Subcutaneous adipose tissue (tissue), 3 donors: ENCODE measurements around a stretch of chr17.

DNA sequence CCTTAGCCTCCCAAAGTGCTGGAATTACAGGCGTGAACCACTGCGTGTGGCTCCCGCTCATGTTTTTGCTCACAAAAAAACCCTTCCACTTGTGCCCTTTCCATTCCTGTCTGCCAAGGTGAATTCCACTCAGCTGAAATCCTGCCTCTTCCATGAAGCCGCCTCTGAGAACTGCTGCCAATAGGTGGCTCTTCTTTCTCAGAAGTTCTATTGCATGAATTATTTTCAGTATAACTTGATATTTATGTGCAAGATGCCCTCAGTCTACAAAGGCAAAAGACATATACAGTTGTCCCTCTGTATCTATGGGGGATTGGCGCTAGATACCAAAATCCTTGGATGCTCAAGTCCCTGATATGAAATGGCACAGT is 8.1 kb upstream of the RNF157 start:
- PRO-cap = no peak
- RAMPAGE, long total RNA, 3 experiments = no peak in any of the 3 experiments

GRCh38 chr17:76271113-76271603 is 6.0 kb downstream of the UBALD2 start:
- PRO-cap = no peak
- RAMPAGE, long total RNA, 3 experiments = no peak in any of the 3 experiments

GRCh38 chr17:76274238-76274870 is 9.2 kb downstream of the UBALD2 start:
- PRO-cap = no peak
- RAMPAGE, long total RNA, 3 experiments = no peak in any of the 3 experiments

- PRO-cap = no peak
- RAMPAGE, long total RNA, 3 experiments = no peak in any of the 3 experiments
Observed at GRCh38 chr17:76274936-76275481, 9.9 kb downstream of the UBALD2 start.

DNA sequence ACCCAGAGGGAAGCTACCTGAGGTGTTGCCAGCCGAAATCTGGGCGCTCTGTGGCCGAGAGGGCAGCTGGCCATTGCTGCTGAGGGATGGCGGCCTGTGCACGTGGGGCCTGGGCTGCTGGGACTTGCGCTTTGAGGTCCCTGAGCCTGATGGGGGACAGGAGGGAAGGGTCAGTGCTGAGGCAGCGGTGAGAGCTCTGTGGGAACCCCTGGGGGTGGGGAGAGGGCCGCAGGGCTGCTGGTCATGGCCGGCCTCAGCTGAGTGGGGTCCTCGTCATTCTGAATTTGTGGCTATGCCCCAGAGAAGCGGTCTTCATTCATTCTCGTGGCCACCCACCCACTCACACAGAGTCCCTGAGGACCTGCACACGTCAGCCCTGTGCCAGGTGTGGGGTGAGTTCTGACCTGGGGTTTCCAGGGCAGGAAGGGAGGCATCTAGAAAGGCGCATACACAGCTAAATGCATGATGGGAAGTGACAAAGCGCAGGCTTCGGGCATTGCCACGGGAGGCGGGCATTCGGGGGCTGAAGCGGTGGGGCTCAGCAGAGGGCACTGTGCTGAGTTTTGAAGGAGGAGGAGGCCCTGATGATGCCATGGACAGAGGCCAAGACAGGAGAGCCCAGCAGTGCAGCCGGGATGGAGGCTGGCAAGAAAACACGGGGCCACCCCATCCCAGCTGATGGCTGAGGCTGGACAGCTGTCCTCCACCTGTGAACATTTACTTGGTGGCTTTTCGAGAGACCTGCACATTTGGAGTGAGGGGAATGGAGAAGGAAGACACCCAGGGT is 10.8 kb downstream of the UBALD2 start:
- PRO-cap = no peak
- RAMPAGE, long total RNA, 3 experiments = no peak in any of the 3 experiments

DNA sequence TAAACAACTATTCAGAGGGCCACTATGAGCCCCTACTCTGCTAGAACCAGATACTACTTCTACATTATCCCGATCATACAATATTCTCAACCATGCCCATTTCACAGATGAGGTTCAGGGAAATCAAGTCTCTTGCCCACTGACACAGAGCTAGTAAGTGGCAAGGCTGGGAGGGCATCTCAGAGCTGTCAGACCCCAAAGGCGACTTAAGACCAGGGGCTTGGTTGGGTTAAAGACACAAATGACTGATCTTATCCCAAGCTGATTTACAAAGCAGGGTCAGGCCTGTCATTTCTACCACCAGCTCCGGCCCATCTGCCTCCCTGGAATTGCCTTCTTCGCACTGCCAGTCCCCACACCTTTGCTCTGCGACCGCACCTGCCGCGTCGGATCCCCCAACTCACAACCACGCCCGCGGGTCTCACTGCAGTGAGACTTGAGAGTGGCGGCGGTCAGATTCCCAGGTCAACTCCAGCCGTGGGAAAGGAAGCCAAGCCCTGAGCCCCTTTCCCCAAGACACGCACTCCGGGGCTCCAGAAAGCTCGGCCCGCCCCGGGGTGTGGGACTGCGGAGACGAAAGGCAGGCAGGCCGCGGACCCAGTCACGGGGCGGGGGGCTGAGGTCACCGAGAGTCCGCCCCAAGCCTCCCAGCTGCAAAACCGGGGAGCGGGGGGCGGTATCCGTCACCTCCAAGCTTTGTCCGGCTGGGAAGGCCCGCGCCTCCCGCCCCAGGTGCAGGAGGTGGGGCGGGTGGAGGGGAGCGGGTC is 831 bp downstream of the PRPSAP1 start:
- PRO-cap = no peak
- RAMPAGE, long total RNA, 3 experiments = no peak in any of the 3 experiments

- PRO-cap = no peak
- RAMPAGE, long total RNA, 3 experiments = no peak in any of the 3 experiments
Observed at GRCh38 chr17:76361795-76362283, 8.1 kb upstream of the PRPSAP1 start.

DNA sequence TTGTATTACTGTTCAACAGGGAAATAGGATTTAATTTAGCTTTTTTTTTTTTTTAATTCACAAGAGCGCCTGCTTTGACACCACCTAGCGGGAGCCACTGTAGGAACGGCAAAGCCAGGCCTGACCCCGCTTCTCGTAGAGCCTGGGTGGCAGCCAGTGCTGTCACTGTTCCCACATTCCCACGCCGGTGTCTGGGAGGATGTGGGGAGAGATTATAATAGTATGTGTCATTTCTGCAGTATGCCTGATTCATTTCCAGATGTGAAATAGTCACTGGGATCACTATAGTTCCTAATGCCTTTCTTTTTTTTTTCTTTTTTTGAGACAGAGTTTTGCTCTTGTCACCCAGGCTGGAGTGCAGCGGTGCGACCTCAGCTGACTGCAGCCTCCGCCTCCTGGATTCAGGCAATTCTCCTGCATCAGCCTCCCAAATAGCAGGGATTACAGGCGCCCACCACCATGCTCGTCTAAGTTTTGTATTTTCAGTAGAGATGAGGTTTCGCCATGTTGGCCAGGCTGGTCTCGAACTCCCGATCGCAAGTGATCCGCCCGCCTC is 13.7 kb upstream of the SPHK1 start:
- PRO-cap = no peak
- RAMPAGE, long total RNA, 3 experiments = no peak in any of the 3 experiments

GRCh38 chr17:76384948-76385679 is 705 bp downstream of the SPHK1 start:
- PRO-cap = bidirectional peak, plus-strand start at chr17:76385292, minus-strand start at chr17:76385207
- RAMPAGE, long total RNA, 3 experiments = start-site peak on the plus strand in 1 of 3 experiments, at chr17:76385277-76385298 at its widest, 6 reads per replicate

GRCh38 chr17:76396334-76396830 is 12.0 kb downstream of the SPHK1 start:
- PRO-cap = no peak
- RAMPAGE, long total RNA, 3 experiments = no peak in any of the 3 experiments

DNA sequence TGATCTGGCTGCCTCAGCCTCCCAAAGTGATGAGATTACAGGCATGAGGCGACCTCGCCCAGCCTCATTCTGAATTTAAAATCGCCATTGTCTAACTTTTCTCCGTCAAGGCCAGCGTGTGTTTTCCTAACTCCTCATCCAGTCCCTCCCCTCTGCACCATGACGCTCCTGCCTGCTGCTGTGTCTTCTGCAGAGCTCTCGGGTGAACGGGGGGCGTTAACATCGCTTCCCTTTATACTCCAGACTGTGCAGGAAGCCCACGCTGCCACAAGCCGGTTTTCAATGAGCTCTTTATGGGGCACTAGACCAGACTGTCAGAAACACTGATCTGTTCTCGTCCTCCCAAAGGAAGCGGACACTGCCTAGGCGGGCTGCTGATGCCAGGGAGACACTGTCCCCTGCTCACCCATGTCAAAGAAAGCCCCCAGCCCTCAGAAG is 13.2 kb downstream of the AANAT start:
- PRO-cap = no peak
- RAMPAGE, long total RNA, 3 experiments = no peak in any of the 3 experiments

DNA sequence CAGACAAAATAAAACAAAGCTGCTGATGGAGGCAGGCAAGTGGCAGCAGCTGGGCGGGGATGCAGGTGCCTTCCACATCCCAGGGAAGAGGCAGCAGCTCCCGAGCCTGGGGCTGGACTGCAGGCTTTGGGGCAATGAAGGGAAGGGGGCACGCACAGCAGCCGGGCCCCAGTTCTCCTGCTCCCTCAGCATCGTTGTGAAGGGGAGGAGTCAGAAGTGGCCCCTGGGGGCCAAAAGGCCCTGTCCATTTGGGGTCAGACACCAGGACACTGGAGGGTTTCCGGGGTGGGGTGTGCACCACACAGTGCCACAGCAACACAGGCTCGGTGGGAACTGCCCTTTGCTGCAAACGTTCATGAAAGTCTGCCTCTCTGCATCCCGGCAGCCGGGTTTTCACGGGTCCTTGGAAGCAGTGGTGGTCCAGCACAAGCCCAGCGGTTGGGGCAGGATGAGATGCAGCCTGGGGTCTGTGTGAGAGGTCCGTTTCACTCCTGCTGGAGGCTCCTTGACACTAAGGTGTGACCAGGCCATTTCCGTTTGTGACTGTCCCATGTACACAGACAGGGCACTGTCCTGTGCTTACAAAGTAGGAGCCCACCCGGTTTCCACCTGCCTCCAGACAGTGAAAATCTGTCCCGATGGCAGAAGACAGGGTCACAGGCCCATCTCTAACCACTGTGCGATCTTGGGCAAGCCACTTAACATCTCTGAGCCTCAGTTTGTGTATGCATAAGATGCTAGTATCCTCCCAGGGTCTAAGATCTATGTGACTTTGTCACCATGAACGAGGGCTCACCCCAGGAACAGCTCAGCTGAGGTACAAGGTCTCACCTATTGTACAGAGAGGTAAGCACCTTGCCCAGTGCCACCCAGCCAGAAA is 6.2 kb downstream of the RHBDF2 start:
- PRO-cap = no peak
- RAMPAGE, long total RNA, 3 experiments = no peak in any of the 3 experiments

DNA sequence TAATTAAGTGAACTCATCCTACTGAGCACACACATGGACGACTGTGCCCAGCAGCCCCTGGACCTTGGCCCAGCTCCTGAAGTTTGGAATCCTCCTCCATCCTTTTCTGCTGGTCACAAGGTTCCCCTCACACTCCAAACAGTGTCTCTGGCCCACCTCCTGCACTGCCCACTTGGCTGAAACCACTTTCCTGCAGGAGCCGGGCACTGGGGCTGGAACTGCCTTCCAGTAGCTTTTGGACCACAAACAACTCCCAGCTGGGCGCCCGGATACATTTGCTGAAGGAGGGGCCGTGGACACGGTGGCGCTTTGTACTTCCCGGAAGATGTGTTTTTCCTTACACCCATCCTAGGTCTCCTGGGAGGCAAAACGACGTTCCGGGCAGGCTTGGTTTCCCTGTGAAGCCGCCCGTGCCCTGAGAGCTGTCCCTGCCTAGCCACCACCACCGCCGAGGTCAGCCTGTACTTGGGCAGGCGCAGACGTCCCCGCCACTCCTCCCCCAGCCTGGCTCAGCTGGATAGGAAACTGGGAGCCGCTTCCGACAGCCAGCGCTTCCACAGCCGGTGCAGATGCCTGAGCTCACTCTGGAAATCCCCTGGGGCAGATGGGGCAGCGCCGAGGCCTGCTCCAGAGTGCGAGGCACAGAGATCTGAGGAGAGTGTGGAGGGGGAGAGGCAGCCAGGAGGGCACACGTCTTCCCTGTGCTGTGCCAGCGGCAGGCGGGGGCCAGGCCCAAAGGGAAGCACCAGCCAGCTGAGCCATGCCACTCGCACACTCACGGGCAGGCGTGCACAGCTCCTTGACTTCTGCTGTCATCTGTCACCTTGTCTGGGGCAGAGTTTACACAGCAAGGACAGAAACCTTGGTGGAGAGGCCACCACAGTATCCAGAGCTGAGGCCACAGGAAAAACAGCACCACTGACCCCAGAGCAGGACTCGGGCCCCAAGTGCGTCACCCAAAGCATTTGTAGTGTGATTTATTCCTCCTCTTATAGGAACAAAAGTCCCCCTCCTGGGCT is 3.2 kb downstream of the RHBDF2 start:
- PRO-cap = bidirectional peak, plus-strand start at position 582 of the sequence, minus-strand start at position 467 of the sequence
- RAMPAGE, long total RNA, 3 experiments = no peak in any of the 3 experiments

DNA sequence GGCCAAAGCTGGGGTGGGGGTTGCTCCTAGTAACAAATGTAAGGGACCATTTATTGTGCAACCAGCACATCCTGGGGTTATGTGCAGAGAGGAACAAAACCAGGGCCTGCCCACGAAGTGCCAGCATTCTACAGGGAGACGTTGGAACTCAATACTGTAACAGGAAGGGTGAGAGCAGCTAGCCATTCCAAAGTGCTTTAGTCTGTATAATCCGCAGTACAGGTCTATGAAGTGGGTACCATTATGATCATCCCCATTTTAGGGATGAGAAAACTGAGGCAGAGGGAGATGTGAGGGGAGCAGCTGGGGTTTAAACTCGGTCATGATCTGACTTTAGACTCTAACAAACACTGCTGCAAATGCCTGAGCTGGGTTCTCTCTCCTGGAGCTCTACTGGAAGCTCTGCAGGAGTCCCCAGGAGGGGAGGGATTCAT is 1.3 kb upstream of the RHBDF2 start:
- PRO-cap = unidirectional peak, plus-strand start at position 123 of the sequence
- RAMPAGE, long total RNA, 3 experiments = no peak in any of the 3 experiments

- PRO-cap = no peak
- RAMPAGE, long total RNA, 3 experiments = no peak in any of the 3 experiments
Observed at GRCh38 chr17:76527052-76527462, 10.5 kb downstream of the CYGB start.

- PRO-cap = no peak
- RAMPAGE, long total RNA, 3 experiments = no peak in any of the 3 experiments
Observed at GRCh38 chr17:76563444-76563890, 22.2 kb downstream of the ST6GALNAC2 start.

- PRO-cap = no peak
- RAMPAGE, long total RNA, 3 experiments = no peak in any of the 3 experiments
Observed at GRCh38 chr17:76582556-76583176, 3.0 kb downstream of the ST6GALNAC2 start.

DNA sequence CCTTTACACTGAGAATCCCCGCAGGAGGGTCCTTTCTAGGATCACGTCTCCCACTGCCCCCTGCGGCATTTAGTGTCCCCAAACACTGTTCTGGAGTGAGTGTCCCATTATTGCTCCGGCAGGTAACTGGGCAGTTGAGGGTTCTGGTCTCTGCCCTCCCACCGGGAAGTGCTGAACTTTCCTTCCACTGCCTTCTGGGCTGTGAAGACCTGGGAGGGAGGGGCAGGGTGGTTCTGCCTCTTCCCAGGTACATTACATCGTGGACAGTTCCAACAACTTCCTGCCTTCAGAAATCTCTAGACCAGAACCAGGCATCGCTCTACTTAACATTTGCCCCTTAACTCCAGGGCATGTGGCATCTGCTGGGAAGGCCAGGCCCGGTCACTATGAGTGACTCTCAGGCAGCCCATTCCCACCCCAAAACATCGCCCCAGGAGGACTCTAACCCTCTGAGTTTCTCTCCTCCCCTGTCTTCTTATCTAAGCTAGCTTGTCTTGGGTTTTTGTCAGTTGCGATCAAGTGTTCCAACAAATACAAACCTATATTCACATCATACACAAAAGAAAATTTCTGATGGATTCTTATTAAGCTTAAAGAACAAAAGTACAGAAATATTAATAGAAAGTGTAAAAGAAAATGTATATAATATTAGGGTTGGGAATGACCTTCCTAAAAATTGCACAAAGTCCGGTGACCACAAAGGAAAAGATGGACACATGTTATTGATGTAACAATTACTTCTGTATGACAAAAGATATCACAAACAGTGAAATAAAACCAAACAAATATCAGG is 3.3 kb downstream of the ST6GALNAC1 start:
- PRO-cap = no peak
- RAMPAGE, long total RNA, 3 experiments = no peak in any of the 3 experiments

DNA sequence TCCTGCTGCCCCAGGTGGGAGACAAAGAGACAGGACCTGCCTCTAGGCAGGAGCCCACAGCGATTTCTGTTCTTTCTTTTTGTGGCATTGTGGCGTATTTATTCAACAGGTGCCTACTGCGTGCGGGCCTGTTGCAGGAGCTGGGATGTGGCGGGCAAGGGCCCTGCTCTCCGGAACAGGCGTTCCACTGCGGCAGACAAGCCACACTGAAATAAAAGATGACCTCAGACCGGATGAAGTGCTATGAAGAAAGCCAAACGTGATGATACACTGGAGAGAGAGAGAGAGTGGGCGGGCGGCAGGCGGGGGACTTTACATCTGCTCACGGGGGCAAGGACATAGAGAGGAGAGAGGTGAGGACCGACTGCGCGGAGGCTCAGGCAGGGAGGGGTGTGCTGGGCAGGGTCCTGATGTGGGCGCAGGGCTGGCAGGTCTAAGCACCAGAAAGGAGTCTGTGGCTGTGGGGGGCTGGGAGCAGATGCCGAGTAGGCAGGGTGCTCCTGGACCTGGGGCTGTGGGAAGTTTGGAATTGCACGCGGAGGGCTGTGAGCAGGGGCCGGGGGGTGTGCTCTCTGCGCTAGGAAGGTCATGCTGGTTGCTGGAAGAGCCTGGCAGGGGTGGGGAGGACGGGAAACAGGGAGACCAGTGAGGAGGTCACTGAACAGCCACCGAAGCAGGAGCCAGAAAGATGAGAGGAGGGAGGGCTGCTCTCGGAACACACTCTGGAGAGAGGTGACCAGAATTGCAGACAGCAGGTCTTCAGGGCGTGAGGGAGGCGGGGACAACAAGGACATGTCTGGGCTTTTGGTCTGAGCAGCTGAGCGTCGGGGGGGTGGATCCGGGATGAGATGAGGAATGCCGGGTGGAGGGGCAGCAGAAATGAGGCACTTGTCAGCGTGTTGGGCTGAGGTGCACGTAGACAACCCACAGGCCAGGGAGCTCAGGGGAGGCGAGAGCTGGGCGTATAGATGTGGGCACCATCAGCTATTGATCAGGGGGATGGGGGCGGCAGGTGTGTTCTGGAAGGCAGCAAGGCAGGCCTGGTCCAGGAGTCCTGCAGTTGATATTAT is 9.9 kb downstream of the MXRA7 start:
- PRO-cap = bidirectional peak, plus-strand start at position 339 of the sequence, minus-strand start at position 146 of the sequence; bidirectional peak, plus-strand start at position 927 of the sequence, minus-strand start at position 724 of the sequence
- RAMPAGE, long total RNA, 3 experiments = no peak in any of the 3 experiments

DNA sequence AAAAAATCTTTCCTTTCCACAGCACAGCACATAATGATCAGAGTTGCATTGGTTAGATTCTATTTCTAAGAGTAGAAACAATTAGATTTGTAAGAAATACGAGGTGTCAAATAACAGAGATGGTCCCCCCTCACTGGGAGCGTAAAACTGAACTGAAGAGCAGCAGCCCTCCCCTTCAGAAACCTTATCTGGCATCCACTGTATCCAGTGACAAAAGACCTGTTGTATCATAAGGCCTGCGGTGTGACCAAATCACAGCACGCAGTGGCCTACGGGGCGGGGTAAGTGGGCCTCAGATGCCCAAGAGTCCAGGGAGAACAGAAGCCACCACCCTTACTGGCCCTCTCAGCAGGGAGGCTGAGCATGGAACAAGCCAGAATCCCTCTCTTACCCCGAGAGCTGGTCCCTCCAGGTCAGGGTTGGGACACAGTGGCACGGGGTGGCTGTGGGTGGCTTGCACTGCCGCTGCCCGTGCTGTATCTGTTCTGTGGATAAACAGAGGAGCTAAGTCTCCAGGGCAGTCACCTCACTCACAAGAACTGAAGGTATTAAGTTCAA is 5.5 kb downstream of the JMJD6 start:
- PRO-cap = no peak
- RAMPAGE, long total RNA, 3 experiments = no peak in any of the 3 experiments